ENCODE data around the genes ALS2CL and SETD2.

- RRBS, result no CpG with 5 or more reads among the region's 7 CpGs
Observed at GRCh38 chr3:45936047-45936506, 7.2 kb upstream of the CXCR6 start.

- RRBS, result no CpG with 5 or more reads among the region's 7 CpGs
Observed at GRCh38 chr3:45944486-45945205, 1.4 kb downstream of the CXCR6 start.

DNA sequence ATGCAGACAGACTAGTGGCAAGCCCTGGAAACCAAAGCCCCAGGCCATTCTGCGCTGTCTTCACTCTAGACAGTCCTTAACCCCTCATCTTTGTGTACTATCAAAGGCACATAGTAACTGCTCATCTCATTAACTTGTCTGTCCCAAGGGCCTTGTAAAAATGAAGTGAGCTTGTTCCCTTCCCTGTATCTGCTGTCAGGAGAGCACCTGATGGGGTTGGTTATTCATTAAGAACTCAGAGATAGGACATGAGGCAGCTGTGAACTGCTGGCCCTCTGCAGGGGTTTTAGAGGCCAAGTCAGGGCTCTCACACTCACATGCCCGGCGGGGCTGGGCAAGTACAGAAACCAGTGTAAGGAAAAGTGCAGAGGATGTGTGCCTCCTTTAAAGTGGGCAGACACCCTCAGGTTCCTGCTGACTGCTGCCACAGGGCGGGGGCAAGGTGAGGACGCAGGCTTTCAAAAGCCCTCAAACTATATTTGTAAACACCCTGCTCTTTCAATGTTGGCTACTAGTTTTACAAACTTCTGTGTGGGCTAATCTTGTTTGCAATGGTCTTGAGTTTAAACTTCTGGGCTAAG, 22.3 kb downstream of the CXCR6 start:
- RRBS, result no CpG with 5 or more reads among the region's 5 CpGs

- RRBS, result no CpG with 5 or more reads among the region's 5 CpGs
Observed at GRCh38 chr3:45985465-45985910, 10.1 kb downstream of the FYCO1 start.

DNA sequence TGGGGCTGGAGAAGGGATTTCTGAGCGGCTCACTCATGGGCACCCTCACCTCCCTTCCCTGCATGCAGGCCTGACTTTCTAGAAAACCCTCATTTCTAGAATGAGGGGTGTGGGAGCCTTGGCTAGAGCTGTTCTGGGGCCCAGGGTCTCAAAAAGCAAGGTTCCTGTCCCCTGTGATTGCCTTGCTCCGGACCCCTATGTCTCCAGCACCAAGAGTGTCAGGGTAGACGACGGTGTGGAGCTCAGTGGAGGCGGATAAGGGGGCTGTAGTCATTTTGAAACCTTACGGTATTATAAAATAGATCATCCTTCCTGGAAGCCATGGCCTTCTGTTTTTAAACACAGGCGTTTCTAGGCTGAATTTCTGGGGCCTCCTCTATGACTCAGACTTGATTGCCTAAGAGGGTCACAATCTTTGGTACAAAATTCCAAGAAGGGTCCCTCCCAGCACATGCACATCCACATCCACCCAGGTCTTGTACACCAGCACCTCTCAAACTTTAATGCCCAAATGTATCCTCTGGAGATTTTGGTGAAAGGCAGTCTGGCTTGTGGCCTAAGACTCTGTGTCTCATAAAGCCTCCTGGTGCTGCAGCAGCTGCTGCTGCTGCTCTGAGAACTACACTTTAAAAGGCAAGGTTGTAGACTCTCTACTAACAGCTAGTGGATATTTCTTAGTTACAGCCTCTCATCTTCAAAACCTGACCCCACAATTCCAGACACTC, 70.5 kb upstream of the XCR1 start:
- RRBS, result no CpG with 5 or more reads among the region's 7 CpGs

DNA sequence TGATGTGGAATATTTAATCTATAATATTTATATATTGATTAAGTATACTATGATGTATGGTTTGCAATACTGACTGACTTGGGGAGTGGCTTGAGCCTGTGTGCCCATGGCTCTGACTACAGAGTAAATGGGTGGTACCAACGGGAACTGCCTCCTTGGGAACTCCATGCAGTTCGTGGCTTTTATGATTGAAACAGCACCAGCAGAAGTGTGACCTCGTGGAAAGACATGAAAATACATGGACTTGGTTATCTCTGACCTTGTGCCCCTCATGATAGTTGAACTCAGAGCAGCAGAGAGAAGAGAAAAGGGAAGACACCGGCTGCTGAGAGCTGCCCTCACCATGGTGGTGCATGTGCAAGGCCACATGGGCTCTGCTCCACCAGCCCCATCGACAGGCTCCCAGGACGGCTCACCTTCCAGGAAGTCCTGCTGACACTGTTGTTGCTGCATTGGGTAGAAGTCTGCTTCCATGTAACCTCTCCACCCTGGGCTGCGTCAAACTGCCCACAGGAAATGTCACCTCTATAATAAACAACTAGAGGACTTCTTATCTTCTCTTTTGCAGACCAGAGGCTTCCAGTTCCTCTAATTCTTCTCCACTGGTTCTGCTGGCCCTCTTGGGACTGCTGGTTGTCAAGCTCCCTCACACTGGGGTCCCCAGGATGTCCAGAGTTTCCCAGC, 6.1 kb upstream of the CCR3 start:
- RRBS, result no CpG with 5 or more reads among the region's 7 CpGs

DNA sequence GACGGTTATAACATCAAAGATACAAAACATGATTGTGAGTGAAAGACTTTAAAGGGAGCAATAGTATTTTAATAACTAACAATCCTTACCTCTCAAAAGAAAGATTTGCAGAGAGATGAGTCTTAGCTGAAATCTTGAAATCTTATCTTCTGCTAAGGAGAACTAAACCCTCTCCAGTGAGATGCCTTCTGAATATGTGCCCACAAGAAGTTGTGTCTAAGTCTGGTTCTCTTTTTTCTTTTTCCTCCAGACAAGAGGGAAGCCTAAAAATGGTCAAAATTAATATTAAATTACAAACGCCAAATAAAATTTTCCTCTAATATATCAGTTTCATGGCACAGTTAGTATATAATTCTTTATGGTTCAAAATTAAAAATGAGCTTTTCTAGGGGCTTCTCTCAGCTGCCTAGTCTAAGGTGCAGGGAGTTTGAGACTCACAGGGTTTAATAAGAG, 435 bp downstream of the CCR5 start:
- RRBS, result no CpG with 5 or more reads among the region's 2 CpGs

DNA sequence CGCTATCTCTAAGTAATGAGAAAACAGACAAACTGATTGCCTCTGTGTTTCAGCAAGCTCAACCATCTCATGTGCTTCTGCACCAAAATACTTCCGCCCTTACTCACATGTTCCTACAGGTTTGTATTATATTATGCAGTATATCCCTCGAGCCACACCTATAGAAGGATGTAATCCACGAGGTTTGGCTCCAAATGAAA, 22.5 kb downstream of the CCRL2 start:
- RRBS, result no CpG with 5 or more reads among the region's 4 CpGs

- RRBS, result no CpG with 5 or more reads among the region's 4 CpGs
Observed at GRCh38 chr3:46549188-46549929, 16.7 kb downstream of the LRRC2 start.

DNA sequence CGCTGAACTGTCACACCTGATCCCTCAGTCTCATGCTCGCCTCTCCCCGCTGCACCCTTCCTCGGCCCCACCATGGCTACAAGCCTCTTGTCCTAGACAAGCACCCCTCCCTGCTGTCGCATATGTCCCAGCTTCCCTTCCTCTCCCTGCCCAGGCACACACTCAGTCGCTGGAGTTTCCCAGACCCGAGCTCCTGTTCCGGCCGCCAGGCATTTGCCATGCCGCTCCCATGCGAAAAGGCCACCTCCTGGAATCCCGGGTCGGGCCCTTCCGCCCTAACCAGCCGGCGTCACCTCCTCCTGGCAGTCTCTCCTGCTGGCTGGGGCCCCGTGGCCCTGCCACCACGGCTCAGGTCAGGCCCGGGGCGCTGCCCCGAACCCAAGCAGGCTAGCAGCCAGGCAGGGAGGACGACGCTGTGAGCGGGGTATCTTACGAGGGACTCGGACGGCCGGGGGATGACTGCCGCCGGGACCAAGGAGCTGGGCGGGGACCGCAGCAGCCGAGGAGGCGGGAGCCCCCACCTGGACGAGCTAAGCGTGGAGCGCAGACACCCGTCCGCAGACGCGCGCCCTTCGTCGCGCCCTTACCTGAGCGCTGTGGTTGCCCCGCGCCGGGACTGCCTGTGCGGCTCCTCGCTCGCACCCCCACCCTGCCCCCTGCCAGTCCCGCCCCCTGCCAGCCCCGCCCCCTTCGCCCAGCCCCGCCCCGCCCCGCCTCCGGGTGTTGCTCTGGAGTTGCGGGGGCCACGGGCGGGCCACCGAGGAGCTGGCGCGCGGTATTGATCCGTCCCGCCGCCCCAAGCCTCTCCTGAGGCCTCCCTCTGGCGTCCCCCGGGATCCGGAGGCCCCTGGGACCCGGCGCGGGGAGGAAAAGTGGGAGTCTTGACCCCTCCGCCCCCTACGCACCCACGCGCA, at the start of gene ALS2CL:
Gene ALS2CL, minus strand, starts transcription at position 624 of the 914 bp plus-strand sequence.
- RRBS, result 2% methylated on average over 39 of the region's 79 CpGs

GRCh38 chr3:46696125-46696647, 2.7 kb upstream of the ALS2CL start:
- RRBS, result no CpG with 5 or more reads among the region's 3 CpGs

- RRBS, result no CpG with 5 or more reads among the region's 16 CpGs
Observed at GRCh38 chr3:46845125-46845503, 18.1 kb downstream of the MYL3 start.

GRCh38 chr3:46881506-46882390, 4.2 kb downstream of the PTH1R start:
- RRBS, result 5% methylated on average over 56 of the region's 93 CpGs

DNA sequence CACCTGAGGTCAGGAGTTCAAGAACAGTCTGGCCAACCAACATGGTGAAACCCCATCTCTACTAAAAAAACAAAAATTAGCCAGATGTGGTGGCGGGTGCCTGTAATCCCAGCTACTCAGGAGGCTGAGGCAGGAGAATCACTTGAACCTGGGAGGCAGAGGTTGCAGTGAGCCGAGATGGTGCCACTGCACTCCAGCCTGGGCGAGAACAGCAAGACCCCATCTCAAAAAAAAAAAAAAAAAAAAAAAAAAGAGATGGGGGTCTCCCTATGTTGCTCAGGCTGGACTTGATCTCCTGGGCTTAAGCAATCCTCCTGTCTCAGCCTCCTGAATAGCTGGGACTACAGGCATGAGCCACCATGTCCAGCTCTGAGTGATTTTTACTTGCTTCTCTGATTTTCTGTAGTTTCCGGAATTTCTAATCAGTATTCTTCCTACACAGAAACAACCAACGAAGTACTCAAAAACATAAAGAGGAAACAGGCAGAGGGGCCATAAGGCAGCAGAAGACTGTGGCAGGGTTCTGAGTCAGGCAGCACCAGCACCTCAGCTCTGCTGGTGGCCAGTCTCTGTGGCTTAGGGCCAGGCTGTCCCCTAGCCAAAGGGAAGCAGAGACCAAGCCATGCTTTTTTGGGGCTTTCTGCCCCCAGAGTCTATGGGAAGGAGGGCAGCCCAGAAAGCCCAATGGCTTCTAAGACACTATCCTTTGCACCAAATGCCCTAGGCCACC, 46.6 kb downstream of the CCDC12 start:
- RRBS, result no CpG with 5 or more reads among the region's 5 CpGs

DNA sequence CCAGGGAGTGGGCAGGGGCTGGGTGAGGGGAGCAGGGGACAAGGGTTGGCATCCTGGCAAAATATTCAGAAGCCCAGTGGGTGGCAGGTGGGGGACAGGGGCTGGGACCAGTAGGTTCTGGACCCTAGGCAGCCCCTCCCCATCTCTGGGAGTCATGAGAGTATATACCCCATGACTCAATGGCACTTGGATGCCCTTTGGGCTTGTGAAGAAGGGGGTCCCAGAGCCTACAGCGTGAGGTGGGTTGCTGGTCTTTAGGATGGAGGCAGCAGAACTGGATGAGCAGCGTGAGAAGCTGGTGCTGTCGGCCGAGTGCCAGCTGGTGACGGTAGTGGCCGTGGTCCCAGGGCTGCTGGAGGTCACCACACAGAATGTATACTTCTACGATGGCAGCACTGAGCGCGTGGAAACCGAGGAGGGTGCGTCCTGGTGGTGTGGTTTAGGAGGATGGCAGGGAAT, 24.1 kb downstream of the NBEAL2 start:
- RRBS, result no CpG with 5 or more reads among the region's 11 CpGs

DNA sequence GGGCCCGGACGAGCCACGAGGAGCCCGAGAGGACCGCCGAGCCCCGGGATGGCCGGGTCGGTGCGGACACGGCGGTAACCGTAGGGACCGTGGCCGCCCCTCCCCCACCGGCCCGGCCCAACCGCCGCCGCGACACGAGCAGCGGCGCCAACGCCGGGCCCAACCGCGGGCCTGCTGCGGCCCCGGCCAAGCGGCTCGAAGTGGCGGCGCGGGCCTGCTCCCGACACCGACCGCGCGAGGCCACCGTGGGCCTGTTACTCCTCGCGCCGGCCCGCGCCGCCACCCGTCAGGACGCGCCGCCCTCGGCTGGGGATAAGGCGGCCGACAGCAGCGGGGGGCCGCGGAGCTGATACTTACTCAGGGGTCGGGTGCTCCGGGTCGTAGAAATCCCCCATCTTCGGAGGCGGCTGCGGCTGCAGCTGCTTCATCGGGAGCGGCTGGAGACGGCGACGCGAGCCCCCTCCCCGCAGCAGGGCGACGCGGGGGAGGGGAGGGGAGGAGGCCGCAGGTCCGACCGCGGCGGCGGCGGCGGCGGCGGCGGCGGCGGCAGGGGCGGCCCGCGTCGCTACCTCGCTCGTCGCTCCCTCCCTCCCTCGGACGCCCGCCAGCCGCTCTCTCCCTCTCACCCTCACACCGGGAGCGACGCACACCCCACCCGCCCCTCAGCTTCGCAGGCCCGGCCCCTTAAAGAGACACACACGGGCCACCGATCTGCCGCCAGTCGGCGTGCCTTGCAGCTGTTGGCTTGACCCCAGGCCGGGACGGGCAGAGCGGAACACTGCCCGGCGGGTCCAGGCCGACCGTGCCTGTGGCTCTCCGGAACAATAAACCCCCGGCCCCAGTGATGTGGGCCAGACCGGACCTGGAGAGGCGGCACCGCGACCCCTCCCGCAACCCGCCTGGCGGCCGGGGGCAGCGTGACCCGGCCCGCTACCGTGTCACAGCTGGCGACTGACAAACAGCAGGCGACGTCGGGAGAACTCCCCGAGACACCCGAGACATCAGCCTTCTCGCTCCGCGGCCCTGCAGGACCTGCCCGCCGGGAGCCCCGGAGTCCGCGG, at the start of gene SETD2:
Gene SETD2, minus strand, starts transcription at position 617 of the 1,061 bp plus-strand sequence.
- RRBS, result 2% methylated on average over 78 of the region's 143 CpGs

DNA sequence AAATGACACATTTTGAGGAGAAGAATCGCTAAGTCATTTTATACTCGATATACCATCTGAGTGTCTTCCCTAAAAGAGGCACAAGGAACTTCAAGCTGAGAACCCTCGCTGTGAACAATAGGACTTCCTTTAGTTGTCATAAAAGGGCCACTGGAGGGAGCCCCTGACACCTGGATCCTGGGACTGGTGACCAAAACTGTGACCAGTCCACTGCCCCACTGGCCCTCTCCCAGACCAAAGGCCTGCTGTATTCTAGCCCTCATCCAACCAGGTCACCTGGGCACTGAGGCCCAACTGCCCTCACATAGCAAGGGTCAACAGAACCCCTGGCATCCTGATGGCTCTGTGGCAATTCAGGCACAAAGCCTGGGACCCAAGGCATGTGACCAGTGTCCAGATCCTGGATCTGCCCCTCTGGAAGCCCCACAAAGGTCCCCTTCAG, 31.9 kb downstream of the KIF9 start:
- RRBS, result no CpG with 5 or more reads among the region's 3 CpGs

GRCh38 chr3:47336474-47337060, 44.3 kb upstream of the PTPN23 start:
- RRBS, result no CpG with 5 or more reads among the region's 17 CpGs

DNA sequence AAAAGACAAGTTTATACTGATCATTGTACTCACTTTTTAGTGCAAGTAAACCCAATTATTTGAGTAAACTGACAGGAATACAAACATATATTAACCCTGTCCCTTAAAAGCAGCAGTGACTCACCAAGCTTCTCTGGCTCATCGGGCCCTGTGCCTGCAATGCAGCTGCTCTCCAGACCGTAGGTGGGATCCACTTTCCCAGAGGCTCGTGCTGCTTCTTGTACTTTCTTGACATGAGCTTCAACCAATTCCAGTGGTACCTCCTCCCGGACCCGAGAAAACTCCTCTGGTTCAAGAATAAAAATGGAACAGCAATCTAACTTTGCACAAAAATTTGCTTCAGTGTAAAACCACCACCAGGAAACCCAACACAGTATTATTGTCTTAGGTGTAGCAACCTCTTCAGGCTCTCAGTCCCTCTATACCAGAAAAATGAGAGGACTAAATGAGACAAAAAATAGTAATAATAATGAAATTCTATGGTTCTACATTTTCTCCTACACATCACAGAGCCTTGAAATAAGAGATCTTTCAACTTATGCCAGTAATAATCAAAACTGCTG, 82.6 kb upstream of the CSPG5 start:
- RRBS, result no CpG with 5 or more reads among the region's 5 CpGs

Measured in AG08470 (cell line).